ENCODE measurements around a stretch of chr6.

DNA sequence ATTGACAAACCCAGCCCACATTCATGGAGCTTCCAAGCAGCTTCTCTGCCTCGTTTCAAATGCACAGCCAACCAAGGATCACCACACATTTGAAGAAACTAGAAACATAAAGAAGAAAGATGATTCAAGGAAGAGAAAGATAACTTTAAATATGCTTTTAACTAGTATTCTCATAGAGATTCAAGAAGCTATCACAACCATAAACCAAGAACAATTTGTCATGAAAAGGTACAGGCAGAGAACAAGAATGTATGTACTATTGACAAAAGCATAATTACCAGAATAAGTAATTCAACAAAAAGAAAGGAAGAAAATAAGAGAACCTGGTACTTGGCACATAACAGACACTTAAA, 90.3 kb downstream of the RNGTT start:
- RRBS = no CpG with 5 or more reads among the region's 1 CpG

DNA sequence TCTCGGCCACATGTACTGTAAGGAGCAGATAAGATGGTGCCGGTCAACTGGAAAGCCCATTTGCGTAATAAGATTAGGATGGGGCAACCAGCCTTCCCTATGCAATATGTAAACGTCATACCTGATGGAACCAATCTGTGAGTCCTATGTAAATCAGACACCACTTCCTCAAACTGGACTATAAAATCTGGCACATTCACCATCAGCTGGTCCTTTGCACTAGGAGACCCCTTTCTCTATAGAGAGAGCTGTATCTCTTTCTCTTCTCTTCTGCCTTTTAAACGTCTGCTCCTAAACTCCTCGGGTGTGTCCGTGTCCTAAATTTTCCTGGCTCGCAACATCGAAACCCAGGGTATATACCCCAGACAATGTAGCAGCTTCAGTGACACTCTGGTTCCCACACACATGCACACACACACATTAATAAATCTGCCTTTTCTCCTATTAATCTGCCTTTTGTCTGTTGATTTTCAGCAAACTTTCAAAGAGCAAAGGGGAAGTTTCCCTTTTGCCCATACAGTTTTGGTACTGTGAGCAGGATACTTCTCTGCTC, 46.5 kb upstream of the RNGTT start:
- RRBS = no CpG with 5 or more reads among the region's 9 CpGs

DNA sequence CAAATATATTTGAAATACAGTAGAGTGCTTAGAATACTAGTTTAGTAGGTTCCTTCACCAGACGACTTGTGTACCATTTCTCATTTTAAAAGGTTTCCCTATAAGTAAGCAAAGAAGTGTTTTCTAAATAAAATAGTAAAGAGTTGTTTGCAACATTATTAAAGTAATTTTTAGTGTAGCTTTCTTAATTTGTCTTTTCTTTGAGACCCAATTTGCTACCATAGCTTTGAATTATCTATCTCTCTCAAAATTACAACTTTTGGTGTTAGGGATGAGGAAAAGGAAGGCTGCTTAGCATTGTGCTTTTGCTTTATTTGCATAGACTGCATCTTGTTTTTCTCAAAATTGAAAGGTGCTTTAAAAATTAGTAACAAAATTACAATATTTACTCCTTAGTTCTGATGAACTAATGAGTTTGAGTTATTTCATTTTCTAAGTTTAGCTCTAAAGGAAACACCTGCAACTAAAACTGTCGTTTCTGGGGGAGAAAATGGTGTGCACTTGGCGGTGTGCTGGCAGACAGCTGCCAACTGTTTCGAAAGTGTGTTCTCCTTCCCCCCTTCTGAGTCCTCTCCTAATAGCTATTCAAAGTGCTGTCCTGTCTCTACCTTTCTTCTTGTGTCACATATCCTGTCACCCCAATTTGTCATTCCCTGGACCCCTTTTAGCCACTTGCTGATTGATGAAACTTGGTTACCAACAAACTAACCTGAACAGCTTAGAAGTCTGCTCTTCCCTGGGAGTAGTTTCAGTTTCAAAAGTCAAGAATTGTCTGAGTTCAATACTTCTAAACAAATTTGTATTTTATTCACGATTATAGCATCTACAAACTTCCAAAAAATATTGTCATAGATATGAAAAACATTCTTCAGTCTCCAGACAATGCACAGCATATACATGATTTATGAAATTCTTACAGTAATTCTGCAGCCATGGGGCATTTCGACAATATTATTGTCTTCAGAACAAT, 4.8 kb upstream of the UBE2J1 start:
- RRBS = no CpG with 5 or more reads among the region's 6 CpGs

GRCh38 chr6:89375386-89376081, 23.0 kb upstream of the UBE2J1 start:
- RRBS = no CpG with 5 or more reads among the region's 3 CpGs

DNA sequence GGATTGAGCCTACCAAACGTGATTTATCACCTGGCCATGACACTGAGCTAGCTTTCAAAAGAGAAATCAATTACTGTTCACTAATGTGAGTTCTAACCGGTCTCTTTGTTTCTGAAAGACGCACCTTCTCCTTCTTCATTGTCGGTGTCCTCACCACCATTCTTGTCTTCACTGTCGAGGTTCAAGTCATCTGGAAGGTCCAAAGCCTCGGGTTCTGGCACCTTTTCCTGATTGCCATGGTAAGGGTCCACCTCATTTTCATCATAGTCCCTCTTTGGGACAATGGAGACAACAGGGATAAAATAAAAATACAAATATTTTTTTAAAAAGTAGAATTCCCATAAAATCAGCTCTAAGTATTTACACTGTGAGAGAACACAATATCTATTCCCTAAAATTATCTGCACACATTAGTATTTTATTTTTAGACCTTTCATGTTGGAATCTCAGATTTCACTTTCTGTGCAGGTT, 22.8 kb upstream of the LYRM2 start:
- RRBS = no CpG with 5 or more reads among the region's 6 CpGs

DNA sequence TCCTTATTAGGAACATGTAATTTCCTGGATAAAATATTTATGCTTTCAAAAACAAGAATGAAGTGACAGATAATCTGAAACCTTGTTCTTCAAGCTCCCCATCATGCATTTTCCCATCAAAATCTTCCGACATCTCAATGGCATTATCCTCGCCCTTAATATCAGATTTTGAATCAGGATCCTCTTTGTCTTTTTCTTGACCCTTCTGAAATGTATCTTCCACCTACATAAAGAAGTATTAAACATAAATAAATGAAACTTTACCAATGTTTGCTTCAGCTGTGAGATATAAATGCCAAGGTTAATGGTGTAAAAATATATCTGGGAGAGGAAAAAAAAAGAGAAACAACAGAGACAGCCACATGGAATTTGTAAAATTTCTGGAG, 25.9 kb upstream of the LYRM2 start:
- RRBS = no CpG with 5 or more reads among the region's 2 CpGs

DNA sequence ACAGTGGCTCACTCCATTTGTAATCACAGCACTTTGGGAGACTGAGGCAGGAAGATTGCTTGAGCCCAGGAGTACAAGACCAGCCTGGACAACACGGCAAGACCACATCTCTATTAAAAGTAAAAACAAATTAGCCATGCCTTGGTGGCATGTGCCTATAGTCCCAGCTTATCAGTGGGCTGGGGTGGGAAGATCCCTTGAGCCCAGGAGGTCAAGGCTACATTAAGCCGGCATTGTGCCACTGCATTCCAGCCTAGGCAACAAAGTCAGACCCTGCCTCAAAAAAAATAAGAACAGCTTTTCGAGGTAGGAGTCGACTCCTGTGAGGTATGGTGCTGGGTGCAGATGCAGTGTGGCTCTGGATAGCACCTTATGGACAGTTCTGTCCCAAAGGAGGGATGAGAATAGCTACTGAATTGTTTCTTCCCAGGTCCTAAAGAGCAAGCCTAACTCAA, 82.3 kb upstream of the LYRM2 start:
- RRBS = no CpG with 5 or more reads among the region's 4 CpGs

DNA sequence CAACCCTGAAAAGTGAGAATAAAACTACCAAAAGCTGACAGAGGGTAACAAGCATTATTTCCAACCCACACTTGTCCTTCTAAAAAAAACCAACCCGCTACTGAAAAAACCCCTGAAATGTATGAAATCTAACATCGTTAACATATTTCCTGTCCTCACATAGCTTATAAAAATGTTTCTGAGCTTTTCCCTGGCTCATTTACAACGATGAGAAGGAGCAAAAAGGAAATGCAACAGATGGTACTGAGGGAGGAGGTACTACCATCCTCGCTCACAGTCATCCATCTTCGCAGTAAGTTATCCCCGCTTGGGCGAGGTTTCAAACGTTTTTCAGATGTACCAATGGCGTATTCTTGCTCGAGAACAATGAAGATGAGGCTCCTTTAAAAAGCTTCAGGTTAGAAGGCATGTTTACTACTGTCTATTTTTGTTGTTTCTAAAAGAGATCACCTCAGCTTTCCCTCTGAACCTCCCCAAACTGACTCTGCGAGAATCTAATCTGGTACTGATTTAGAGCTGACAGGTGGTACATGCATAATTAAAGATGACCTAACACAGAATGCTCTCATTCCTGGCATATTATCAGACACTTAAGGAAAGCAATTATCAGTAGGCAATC, 178.6 kb downstream of the GJA10 start:
- RRBS = no CpG with 5 or more reads among the region's 11 CpGs

DNA sequence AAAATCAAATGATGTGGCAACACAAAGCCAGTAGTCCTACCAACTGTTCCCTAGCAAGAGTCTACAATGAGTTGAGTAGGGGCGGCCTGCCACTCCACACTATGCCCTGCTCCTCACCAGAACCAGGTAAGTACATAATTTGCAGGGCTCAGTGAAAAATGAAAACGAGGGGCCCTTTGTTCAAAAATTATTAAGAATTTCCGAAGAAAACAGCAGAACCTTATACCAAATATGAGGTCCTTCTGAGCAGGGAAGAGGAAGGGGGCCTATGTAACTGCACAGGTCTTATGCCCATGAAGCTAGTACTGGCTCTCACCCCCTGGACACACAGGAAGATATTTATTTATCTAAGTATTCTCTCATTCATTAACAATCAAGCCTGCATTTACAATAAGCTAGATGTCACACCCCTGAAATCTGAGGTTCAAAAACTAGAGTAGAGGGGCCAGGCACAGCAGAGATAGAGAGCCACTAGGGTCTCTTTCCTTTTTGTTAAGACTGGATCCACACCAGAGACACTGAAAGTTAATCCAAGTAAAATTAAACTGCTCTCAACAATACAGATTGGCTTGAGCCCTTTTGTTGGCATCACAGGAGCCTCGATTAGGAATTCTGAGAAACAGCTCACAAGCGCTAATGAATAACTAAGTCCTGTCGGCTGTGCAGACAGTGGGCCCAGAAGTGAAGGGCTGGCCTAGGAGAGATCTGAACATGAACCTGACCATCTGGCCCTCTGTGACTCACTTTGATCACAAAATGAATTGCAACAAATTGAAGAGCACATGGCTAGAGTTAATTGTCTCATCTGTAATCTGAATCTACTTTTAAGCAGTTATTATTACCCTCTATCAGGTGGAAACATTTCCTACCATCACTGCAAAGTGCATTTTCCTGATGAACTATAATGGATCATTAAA, 3.5 kb downstream of the BACH2 start:
- RRBS = no CpG with 5 or more reads among the region's 6 CpGs

- RRBS = no CpG with 5 or more reads among the region's 5 CpGs
Observed at GRCh38 chr6:90297531-90297901, 873 bp upstream of the BACH2 start.

DNA sequence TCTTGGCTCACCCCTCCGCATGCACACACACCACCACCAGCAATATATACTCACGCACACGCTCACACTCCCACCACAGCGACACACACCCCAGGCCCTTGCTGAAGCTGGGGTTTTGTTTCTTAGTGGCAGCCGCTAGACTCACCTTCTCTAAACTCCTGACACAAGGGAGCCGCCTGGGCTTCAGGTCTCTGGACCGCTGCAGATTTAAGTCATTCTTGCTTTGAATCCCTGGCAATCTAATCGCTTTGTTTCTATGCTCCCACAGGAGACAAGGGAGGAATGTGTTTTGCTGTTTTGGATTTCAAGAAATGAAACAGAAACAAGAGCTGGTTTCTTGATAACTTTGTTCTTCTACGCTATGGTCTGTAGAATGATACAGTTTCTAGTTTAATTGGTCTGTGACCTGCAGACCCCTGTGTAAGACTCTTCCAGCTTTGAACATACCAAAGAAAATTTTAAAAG, 59.5 kb upstream of the BACH2 start:
- RRBS = no CpG with 5 or more reads among the region's 9 CpGs

- RRBS = no CpG with 5 or more reads among the region's 8 CpGs
Observed at GRCh38 chr6:90375432-90376235, 79.0 kb upstream of the BACH2 start.

GRCh38 chr6:92100437-92100819, 1318.9 kb downstream of the EPHA7 start:
- RRBS = no CpG with 5 or more reads among the region's 2 CpGs

DNA sequence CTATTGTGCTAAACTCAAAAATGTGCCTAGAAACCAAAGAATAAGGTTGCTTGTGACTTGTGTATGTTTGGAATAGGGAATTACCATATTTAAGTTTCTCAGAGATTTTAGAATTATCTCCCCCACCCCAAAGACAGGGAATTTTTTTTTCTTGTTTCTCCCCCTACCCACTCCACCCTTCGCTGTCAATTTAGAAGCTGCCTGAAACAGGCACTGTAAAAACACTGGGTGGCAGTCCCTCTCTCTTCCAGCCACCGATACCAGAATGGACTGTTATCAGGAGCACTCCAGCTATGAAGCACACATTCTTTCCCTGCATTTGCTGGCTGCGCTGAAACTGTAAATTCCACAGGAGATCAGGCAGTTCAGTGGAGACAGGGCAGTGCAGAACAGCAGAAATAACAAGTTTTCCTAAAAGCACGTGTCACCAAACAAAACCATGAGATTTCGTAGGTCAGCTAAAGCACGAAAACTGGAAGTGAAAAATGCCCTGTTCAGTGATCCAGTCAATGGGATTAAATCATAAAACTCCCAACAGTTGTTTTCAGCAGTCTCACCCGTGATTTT, 359.7 kb upstream of the EPHA7 start:
- RRBS = no CpG with 5 or more reads among the region's 7 CpGs

DNA sequence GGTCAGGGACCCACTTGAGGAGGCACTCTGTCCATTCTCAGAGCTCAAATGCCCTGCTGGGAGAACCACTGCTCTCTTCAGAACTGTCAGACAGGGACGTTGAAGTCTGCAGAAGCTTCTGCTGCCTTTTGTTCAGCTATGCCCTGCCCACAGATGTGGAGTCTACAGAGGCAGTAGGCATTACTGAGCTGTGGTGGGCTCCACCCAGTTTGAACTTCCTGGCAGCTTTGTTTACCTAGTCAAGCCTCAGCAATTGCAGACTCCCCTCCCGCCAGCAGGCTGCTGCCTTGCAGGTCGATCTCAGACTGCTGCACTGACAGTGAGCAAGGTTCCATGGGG, 21.9 kb upstream of the UFL1 start:
- RRBS = no CpG with 5 or more reads among the region's 3 CpGs

DNA sequence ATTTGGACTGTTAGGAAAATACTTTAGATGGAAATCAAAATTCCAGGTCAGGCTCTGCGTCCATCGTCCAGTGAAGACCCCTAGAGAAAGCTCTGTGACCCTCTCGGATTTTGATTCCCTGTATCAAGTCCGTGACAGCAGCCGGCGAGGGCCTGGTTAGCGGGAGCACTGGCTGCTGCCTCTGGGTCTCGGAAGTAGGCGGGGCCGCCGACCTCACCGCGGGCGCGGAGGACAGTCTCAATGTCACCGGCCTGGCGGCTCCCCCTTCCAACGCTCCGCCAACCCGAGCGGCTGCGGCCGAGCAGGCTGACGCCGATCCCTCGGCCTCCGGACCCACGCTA, 460 bp downstream of the NDUFAF4 start:
- RRBS = 5% methylated on average over 17 of the region's 28 CpGs

Measured in OVCAR3 (cell line).